M059J (cell line): ENCODE data around the genes COL6A1, PCNT and DIP2A.

- RAMPAGE, long total RNA: no peak
Measured at GRCh38 chr21:45981637-45982005, at the start of gene COL6A1. TSS of gene COL6A1 (plus strand) at chr21:45981770.

DNA sequence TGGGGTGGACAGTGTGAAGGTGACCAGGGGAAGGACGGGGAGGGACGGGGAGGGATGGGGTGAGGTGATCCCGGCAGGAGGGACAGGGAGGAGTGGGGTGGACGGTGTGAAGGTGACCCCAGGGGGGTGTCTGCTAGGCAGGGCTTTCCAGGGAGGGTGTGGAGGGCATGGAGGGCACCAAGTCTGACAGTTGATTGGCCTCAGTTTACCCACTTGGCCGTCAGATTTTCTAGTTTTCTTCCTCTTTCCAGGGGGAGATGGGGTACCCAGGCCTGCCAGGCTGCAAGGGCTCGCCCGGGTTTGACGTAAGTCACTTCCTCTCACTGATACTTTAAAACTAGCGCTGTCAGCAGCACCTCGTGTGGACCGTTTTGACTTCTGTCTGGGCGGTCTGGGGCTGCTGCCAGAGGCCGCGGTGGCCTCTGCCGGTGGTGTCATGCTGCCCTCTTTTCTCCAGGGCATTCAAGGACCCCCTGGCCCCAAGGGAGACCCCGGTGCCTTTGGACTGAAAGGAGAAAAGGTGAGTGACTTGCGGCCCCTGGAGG lies 9.0 kb downstream of the COL6A1 start:
- RAMPAGE, long total RNA: no peak

- RAMPAGE, long total RNA: no peak
Measured at GRCh38 chr21:46000389-46001422, 19.1 kb downstream of the COL6A1 start.

- RAMPAGE, long total RNA: no peak
Measured at GRCh38 chr21:46003268-46004366, 22.0 kb downstream of the COL6A1 start.

DNA sequence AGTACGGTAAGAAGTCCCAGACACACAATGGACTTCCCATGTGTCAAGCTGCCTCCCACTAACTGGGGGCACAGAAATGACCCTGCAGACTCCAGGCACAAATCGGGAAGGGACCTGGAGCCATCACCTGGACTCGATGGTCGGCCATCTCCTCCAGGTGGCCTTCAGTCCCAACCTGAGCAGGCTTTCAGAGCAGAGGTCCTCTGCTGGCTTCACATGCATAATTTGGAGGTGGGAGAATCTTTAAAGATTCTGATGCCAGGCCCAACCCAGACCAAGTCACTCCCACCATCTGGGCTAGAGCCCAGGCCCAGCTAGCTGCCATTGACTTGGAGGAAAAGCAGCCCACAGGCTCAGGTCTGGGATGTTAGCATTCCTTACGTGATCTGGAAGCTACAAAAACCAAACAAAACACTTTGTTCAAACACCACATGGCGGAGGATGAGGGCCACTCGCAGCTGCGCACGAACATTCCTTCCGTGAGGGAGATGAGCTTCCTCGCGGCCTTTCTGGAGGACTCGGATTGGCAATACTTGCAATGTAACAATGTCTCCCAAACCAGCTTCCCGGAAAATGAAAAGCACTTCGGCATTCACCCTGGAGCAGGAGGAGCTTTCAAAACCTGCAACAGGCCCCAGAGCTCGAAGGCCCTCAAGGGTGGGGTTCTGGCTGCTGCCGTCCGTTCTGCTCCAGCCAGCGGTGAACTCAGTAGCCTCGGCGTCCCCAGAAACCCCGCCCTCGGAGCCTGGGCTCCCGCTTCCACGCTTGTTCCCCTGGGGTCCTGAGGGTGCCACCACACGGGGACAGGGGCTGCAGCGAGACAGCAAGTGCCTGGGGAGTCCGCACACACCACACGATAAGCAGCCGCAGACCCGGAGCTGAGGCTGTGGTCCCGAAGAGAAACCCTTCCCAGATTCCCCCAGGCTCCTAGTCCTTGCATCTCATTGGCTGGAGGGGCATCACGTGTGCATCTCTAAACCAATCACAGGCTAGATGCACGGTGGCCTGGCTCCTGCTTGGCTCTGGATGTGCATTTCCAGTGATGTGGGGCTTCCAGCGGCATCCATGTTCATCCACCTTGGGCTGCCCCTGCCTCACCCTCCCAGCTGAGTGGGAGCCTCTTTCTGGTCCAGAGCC lies 40.5 kb downstream of the COL6A1 start:
- RAMPAGE, long total RNA: no peak

GRCh38 chr21:46060644-46061119 lies 37.2 kb upstream of the COL6A2 start:
- RAMPAGE, long total RNA: no peak

GRCh38 chr21:46130197-46131219 lies 24.9 kb downstream of the FTCD start:
- RAMPAGE, long total RNA: no peak

DNA sequence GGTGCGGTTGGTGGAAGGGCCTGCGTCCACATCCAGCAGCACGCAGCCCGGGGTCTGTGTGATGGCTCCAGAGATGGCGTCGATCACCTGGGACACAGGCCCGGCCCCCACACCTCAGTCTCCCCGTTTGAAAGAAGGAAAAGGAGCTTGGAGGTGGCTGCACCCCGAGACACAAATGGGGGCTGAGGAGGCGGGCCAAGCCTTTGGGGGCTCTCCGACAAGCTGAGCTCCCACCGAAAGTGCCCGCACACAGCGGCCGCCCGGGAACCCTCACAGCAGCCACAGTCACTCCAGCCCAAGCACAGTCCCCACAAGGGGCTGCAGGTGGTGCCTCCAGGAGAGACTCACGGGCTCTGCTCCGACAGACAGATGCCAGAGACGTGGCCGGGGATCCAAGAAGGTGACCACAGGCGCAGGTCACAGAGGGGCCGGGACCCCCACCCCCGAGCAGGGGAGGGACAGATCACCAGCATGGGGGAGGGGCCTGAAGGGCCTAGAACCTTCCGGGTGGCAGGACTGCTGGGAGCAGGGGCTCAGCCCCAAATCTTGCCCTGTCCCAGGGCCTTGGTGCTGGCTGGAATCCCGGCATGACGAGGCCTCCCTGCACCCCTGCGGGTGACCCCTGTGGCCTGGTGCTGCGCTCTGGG lies 1.0 kb downstream of the FTCD start:
- RAMPAGE, long total RNA: no peak

DNA sequence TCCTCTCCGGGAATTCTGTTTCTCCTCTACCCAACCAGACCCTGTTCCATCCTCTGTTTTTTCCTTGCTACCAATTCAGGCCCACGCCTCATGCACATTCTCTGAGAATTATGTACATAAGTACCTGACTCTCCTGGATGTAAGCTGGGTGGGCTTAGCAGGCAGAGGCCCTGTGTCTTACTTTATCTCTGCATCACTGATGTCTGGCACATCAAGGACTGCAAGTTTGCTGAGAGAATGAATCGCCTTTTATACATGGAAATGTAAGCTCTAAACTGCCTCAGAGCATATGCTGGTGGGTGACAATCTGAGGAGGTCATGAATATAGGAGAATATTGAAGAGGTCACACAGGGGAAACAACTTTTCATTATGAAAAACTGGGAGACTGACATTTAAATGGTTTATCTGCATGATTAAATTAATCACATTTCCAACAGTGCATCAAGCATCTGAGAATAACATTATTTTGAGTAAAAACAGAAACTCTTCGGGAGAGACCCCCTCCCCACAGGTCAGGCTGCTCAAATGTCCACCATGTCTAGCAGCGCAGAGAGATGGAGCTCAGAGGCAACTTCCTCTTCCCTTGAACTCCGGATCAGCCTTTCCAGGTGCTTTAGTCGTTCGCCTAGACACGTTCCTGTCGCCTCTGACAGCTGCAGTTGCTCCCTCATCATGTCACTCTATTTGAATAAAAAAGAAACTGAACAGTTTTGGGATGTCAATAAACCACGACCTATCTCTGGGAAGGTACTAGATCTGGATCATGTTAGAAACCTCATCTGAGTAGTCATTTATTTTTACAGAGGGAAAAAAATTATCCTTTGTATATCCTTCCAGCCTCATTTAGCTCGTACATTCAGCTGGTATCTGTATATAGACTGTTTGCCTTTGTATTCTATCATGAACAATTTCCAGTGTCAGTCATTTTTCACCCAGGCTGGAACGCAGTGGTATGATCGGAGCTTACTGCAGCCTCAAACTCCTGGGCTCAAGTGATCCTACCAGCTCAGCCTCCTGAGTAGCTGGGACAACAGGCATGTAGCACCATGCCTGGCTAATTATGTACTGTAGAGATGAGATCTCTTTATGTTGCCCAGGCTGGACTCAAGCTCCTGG lies 6.5 kb upstream of the LSS start:
- RAMPAGE, long total RNA: no peak

GRCh38 chr21:46244707-46245097 lies 16.1 kb upstream of the LSS start:
- RAMPAGE, long total RNA: no peak

DNA sequence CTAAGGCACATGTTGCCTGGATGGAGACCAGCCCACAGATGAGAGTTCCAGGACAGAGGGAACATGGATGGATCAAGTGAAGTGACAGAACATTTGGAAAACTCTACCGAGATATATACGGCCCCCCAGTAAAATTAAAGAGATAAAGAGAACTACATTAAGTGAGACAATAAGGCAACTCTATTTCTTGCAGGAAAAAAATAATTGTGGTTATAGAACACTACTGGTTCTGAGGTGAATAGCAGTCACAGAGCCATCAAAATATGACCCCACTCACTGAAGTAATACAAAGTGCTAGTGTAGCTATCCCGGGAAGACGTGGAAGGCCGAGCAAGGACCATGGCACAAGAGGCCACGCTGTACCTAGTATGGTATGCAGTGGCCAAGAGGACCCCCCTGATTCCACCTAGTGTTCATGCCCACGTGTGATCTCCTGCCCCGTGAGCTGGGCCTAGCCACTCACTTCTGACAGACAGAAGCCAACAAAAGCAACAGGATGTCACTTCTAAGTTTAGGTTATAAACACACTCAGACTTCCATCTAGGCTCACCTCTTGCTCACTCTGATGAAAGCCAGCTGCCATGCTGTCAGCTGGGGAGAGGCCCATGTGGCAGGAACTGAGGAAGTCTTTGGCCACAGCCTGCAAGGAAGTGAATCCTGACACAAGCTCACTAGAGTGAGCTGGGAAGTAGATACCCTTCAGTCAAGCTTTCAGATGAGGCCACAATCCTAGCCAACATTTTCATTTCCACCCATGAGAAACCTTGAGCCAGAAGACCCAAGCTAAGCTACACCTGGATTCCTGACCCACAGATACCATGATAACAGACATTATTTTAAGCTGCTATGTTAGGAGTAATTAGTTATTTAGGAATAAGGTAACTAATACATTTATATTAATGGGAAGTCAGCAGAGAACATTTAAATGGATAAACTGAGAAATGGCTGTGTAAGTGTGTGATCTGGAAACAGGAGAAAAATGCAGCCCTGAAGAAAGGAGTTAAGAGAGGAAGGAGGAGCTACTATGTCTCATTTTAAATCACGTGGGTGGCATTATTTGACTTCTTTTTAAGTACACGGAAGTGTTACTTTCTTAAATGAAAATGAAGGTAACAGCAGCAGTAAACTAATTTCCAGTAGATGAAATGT lies 21.8 kb upstream of the LSS start:
- RAMPAGE, long total RNA: no peak

DNA sequence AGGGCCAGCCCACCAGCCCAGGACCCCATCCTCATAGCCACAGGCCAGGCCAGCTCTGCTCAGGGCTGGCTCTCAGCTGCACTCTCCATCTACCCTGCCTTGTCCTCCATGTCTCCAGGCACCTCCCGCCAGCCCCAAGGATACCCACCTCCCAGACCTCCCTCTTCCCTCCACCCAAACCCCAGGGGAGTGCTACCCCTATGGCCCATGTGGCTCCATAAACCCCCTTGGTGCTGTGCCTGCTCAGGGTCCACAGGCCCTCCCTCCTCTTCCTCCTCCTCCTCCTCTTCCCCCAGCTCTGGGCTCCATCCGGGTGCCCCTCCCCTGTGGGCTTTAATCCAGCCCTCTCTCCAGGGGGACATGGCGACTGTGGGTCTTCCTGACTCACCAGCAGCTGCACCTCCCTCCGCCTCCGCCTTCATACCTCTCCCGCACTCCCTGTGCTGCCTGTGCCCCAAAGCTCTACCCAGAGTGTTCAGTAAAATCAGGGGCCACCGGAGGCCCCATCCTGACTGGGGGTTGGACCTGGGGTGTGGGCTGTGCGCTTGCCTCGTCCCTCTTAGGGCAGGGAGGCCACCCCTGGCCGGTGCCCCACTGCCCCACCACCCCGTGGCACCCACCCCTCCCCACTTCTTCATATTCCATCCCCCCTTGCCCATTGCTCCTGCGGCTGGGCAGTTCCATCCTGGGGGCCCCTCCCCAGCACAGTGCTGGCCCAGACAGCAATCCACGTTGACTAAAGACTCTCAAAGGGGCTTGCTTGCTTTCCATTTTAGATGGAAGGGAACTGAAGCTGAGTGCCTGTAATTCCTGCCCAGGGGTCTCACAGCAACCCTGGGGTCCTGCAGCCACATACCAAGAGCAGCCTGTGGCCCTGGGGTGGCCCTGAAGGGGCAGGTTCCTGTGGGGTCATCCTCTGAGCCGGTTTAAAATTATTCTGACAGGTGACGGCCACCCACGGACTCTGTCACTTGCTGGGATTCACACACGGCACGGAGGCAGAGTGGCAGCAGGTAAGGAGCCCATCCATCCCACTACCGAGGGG lies 9.4 kb downstream of the YBEY start:
- RAMPAGE, long total RNA: no peak

DNA sequence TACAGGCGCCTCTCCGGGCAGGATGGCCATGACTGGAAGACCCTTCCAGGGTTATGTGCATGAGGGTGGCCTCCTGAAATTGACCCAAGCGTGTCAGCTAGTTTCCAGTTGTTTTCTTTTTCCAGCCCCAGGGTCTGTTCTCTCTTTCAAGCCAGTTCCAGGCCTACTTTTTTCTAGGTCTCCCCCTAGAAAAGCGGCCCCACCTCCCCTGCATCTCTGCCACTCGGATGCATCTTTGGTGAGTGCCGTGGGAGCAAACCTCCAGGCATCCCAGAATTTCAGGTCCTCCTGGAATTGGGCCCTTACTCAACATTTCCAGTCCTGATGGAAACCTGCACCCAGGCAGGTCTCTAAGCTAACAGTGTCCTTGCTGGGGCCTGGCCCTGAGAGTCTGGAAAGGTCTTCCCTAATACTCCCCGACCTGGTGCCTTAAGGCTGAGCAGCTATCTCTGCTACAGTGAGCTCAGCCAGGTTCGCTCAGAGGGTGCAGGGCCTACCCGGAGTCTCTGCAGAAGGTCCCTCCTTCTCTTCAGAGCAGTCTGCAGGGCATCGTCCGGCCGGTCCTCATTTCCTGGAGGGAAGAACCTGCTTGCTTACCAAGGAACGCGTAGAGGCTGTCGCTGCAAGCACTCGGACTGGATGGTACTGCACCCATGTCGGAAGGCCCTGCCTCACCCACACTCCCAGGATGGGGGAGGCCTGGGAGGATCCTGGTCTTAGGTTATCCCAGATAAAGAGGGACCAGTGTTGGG lies 8.5 kb downstream of the C21orf58 start:
- RAMPAGE, long total RNA: no peak

- RAMPAGE, long total RNA: no peak
Measured at GRCh38 chr21:46320142-46321261, 3.2 kb downstream of the C21orf58 start.

GRCh38 chr21:46323951-46324321 lies at the start of gene PCNT:
TSS of gene PCNT (plus strand) at chr21:46324156.
- RAMPAGE, long total RNA: no peak

GRCh38 chr21:46326032-46326600 lies 2.2 kb downstream of the PCNT start:
- RAMPAGE, long total RNA: no peak

DNA sequence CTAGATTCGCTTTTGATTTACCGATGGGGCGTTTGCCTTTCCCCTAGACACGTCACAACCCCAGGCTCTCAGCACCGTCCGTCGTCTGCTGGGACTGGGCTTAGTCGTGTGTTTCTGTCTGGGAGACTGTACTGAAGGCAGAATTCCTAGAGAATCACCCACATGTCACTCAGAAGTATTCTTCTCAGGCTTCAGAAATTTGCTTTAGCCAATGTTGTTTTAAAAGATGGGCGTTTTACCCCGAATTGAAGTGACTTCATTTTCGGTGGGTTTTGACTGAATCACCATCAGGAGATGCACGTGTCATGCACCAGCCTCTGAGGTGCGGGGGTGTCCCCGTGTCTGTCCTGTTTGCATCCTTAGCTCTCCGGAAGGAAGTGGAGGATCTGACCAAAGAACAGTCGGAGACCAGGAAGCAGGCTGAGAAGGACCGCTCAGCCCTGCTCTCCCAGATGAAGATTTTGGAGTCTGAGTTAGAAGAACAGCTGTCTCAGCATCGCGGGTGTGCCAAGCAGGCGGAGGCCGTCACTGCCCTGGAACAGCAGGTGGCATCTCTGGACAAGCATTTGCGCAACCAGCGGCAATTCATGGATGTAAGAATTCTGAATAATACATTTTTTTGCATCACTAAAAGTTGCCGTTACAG lies 61.7 kb upstream of the DIP2A start:
- RAMPAGE, long total RNA: no peak

- RAMPAGE, long total RNA: no peak
Measured at GRCh38 chr21:46431405-46432262, 27.1 kb upstream of the DIP2A start.

DNA sequence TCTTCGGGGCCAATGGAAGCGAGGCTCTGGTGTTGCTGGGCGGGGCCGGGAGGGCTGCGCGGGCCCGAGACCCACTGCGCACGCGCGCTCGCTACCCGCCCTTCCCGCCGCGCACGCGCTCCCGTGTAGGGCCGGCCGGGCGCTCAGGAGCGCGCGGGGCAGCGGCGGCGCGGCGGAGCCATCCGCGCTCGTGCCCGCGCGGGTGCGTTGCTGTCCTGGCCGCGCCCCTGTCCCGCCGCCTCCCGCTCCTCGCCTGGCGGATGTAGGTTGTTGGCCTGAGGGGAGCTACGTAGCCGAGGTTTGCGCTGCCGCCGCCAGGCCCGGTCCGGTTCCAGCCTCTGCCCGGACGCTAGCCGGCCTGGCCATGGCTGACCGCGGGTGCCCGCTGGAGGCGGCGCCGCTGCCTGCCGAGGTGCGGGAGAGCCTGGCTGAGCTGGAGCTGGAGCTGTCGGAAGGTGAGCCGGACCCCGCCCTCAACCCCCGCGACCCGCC lies at the start of gene DIP2A:
Gene DIP2A (plus strand): TSS at position 124 of the 492 bp plus-strand sequence.
- RAMPAGE, long total RNA: no peak

- RAMPAGE, long total RNA: no peak
Measured at GRCh38 chr21:46459466-46460259, 972 bp downstream of the DIP2A start.